T-cell (primary cell): ENCODE data around the gene HTT.

DNA sequence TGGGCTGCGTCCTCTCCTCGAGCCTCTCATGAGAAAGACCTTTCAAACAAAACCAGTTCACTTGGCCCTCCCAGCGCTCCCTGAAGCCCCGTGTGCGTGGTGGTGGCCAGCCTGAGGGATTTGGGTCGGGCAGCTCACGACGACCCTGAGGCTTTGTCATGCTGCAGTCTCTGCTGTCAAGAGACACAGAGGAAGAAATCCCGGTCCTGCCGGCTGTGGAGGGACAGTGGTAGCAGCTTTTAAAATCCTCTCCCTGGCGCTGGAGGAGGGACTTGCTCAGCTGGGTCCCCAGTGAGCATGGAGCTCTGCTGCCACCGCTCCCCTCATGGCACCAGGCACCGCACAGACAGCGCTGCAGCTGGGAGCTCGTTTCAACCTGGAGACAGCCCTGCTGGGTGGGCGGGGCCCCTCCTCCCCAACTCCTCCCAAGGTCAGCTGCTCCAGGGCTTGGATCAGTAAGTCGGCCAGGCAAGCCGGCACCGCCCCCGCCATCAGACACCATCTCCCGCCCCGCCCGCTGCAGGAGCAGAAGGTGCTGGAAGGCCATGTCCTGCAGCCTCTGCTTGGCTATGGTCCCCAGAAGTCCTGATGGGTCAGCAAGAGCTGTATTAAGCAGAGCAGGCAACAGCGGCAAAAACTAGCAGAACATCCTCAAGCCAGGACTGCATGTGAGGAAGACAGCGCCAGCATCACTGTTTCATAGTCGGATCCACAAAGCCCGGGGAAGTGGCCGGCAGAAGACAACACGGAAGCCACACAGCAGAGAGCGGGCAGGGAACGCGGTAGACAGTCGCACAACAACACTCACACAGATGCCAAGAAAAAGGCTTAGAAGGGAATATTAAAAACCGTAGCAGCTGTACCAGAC is 16.4 kb downstream of the ZFYVE28 start:
- PRO-cap, 7 experiments = peak in 1 of 7 experiments; most common plus-strand start position 762 of the sequence (in 1); most common minus-strand start position 765 of the sequence (in 1)

DNA sequence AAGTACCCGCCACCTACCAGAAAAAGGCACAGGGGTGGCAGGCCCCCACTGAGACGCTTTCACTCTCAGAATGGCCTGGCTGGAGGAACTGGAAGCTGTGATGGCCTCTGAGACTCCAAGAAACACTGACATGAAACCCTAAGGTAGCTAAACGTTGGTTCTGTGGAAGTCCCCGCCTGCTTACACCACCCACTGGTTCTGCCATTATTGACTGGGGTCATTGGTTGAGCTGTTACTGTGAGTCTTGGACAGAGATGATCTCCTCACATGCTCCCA is 6.4 kb downstream of the ZFYVE28 start:
- PRO-cap, 7 experiments = peak in 2 of 7 experiments; most common plus-strand start position 204 of the sequence (in 1); most common minus-strand start position 127 of the sequence (in 2)

DNA sequence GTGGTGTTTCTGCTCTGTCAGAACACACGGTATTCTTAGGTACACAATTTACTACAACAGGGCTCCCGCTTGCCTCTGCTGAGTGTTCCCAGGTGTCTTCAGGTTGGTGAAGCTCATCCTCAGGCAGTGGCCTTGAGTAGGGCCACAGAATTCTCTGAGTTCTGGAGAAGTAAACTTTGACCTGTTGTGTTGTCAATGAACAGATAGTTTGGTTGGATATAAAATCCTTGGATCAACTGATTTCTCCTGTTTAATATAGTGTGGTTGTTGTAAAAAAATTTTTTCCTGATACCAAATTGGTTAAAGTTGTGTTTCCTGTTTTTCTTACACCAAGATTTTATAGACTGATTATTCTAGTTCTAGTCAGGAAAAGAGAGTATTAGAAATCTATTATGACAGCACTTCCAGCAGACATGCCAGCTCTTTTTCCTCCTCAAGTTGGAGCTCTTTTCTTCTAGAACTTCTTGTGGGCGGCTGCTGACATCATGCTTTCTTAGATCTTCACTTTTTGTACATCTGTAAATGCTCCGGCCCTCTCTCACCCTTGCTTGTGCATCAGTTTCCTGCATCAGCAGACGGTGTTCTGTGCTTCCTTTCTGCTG is 42.4 kb downstream of the TNIP2 start:
- PRO-cap, 7 experiments = no peak in any of the 7 experiments

- PRO-cap, 7 experiments = no peak in any of the 7 experiments
These were observed 14.3 kb upstream of the SH3BP2 start for GRCh38 chr4:2778529-2779036.

DNA sequence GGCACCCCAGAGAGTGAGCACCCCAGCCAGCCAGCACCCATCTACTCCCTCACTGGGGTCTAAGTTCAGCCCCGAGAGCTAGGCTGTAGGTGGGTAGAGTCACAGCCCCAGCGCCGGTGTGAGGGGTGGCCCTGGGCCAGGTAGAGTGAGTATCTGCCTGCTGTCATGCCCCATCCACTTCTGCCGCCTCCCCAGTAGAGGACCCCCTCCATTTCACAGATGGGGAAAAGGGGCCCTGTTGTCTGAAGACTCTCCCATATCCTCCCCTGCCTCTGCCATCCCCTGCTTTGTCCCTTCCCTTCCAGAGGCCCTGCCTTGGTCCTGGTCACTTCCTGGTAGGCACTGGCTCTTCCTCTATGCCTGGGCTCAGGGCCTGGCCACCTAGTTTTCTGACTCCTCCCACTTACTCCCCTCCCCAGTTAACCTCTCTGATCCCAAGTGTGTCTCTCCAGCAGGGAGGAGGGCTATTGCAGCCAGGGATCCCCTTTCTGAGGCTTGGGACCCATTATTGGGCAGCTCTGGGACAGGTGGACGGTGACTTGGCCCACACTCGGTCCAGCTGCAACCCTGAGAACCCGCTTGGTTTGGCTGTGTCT is 1.5 kb upstream of the SH3BP2 start:
- PRO-cap, 7 experiments = no peak in any of the 7 experiments

DNA sequence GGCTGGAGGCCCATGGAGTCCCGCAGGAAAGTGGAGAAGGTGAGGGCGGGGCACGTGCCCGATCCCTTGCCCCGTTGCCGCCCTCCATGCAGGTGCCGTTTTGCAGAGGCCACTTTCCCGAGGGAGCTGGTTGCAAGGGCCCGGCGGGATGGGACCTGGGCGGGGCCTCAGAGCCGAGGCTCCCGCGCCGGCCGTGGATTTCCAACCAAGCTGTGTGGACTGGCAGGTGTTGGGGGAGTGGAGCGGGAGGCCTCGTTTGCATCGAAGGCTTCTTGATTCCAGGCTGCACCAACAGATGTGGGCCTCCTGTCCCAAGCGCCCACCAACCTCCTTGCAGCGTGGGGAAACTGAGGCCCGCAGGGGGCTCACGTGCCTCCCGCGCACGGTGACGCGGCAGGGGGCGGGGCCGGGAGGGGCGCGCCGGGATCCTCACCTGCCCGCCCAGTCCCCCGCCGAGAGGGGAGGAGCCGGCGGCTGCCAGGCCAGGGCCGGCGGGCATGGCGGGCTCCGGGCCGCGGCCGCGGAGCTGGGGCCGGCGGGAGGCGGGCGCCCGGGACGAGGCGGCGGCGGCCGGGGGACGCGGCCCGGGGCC is 24.9 kb downstream of the SH3BP2 start:
- PRO-cap, 7 experiments = peak in 1 of 7 experiments; most common plus-strand start position 485 of the sequence (in 1)

DNA sequence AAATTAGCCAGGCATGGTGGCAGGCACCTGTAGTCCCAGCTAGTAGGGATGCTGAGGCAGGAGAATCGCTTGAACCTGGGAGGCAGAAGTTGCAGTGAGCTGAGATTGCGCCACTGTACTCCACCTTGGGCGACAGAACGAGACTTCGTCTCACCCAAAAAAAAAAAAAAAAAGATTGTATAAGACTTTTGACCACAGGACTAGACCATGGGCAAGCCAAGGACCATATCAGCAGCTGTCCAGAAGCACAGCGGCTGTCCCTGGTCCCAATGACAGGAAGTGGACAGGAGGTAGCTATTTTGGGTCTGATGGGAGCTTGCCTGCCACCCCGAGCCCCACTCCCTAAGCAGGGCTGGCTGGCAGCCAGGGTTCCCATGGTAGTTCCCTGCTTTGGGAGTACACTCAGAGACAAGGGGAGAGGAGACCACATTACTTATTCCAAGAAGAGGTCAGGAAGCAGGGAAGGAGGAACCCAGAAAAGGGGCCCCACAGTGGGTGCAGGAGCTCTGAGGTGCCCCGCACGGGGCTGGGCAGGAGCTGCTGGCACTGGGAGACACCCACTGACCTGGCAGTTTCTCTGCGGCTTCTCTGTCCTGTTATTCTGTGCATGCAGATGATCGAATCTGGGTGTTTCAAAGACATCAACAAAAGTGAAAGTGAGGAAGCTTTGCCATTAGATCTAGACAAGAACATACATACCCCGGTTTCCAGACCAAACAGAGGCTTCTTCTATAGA is 36.5 kb upstream of the HTT start:
- PRO-cap, 7 experiments = no peak in any of the 7 experiments

DNA sequence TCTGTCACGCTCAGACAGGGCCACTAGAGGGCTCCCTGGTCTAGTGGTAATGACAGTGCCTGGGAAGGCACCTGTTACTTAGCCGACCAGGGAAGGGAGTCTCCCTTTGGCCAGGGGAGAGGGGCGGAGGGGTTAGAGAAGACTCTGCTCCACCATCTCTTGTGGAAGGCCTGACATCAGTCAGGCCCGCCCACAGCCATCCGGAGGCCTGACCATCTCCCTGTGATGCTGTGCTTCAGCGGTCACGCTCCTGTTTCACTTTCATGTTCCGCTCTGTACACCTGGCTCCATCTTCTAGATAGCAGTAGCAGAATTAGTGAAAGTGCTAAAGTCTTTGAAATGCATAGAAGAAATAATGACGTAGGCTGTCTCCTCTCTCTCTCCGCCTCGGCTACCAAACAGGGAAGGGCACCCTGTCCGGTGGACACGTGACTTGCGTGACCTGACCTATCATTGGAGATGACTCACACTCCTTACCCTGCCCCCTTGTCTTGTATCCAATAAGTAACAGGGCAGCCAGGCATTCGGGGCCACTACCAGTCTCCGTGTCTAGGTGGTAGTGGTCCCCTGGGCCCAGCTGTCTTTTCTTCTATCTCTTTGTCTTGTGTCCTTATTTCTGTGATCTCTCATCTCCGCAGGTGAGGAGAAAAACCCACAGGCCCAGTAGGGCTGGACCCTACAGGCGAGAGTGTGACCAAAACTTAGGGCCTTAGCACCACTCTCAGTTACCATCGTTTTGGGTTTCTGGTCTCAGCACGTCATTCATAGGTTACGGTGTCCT is 26.7 kb upstream of the HTT start:
- PRO-cap, 7 experiments = peak in 5 of 7 experiments; most common plus-strand start position 503 of the sequence (in 2); most common minus-strand start position 315 of the sequence (in 3)

- PRO-cap, 7 experiments = peak in 7 of 7 experiments; most common minus-strand start chr4:3073963 (in 4)
These were observed 802 bp upstream of the HTT start for GRCh38 chr4:3073468-3074289.

GRCh38 chr4:3074290-3074794 is at the start of gene HTT:
Gene HTT, plus strand, starts transcription at chr4:3074681.
- PRO-cap, 7 experiments = peak in 7 of 7 experiments; most common plus-strand start chr4:3074690 (in 7); most common minus-strand start chr4:3074499 (in 1)

DNA sequence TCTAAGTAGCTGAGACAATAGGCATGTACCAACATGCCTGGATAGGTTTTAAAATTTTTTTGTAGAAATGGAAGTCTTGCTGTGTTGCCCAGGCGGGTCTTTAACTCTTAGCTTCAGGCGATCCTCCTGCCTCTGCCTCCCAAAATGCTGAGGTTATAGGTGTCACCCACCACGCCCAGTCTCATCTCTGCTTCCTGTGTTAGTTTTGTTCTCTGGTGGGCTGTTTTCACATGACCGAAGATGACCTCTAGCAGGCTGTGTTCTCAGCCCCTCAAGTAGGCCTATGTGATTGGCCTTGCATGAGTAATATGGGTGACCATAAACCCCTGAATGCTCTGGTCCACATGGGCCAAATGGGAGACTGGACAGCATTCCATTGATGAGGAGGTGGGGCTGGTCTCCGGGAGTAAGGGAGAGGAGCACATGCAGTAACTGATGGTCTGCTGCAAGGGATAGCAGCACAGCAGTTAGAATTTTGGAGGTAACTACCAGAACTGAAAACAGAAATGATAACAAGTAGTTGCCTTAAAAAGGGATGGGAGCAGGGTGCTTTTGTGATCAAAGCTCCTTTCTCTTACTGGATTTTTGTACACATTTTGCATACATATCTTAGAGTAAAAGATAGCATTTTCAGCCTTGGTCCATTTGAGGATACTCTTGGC is 56.6 kb upstream of the MSANTD1 start:
- PRO-cap, 7 experiments = peak in 1 of 7 experiments; most common plus-strand start position 379 of the sequence (in 1); most common minus-strand start position 128 of the sequence (in 1)

DNA sequence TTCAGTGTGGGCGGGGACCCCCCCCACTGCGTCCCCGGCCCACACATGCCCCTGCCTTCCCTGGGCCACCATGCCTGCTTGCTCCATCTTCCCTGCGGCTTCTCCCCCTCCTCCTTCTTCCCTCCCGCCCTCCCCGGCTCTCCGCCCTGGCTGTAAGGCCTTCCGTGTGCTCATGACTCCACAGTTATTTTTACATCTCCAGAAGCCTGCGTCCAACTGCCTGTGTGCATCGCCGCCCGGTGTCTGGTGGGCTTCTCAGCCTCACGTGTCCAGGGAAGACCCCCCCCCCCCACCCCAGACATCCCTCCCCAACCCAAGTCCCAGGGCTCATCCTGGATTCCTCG is 4.0 kb downstream of the DOK7 start:
- PRO-cap, 7 experiments = no peak in any of the 7 experiments

GRCh38 chr4:3657591-3658274 is 108.5 kb upstream of the ADRA2C start:
- PRO-cap, 7 experiments = no peak in any of the 7 experiments

GRCh38 chr4:3729508-3730011 is 36.6 kb upstream of the ADRA2C start:
- PRO-cap, 7 experiments = no peak in any of the 7 experiments

DNA sequence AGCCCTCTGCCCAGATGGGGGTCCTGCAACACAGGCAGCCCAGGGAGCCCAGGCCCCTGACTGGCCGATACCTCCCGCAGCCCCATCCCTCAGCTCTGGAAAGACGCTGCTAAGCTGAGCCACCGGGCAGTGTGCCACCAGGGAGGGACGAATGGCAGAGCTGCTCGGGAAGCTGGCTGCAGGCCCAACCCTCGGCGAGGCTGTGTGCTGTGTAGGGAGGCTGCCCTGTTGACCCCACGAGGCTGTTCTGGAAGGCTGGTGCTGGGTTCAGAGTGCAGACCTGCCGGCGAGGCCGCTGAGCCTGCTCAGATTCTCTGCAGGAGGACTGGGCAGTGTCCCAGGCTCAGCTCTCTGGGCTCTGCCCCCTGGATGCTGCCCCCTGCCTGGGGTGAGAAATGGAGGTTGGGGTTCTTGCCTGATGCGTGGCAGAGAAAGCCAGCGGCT is 61.7 kb downstream of the ADRA2C start:
- PRO-cap, 7 experiments = no peak in any of the 7 experiments

GRCh38 chr4:4388420-4388961 is 1.6 kb downstream of the NSG1 start:
- PRO-cap, 7 experiments = no peak in any of the 7 experiments

DNA sequence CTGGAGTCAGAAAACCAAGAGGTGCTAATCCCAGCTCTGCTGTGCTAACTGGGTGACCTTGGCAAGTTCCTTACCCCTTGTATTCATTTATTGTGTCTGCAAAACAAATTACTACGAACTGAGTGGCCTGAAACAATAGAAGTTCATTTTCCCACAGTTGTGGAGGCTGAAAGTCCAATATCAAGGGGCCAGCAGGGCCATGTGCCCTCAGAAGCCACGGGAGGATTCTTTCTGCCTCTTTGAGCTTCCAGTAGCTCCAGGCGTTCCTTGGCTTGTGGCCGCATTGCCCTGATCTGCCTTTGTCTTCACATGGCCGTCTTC is 271.3 kb downstream of the EVC2 start:
- PRO-cap, 7 experiments = no peak in any of the 7 experiments

DNA sequence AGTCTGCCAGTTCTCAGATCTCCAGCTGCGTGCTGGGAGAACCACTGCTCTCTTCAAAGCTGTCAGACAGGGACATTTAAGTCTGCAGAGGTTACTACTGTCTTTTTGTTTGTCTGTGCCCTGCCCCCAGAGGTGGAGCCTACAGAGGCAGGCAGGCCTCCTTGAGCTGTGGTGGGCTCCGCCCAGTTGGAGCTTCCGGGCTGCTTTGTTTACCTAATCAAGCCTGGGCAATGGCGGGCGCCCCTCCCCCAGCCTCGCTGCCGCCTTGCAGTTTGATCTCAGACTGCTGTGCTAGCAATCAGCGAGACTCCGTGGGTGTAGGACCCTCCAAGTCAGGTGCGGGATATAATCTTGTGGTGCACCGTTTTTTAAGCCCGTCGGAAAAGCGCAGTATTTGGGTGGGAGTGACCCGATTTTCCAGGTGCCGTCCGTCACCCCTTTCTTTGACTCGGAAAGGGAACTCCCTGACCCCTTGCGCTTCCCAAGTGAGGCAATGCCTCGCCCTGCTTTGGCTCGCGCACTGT is 264.4 kb downstream of the EVC2 start:
- PRO-cap, 7 experiments = no peak in any of the 7 experiments

- PRO-cap, 7 experiments = no peak in any of the 7 experiments
These were observed 45.3 kb downstream of the EVC2 start for GRCh38 chr4:5662784-5663655.

GRCh38 chr4:5752449-5752755 is 41.4 kb downstream of the EVC start:
- PRO-cap, 7 experiments = no peak in any of the 7 experiments